Neutrophil (primary cell): Measurements from ENCODE around the genes DDI1, CASP4, MSANTD4, ALKBH8 and ACAT1.

DNA sequence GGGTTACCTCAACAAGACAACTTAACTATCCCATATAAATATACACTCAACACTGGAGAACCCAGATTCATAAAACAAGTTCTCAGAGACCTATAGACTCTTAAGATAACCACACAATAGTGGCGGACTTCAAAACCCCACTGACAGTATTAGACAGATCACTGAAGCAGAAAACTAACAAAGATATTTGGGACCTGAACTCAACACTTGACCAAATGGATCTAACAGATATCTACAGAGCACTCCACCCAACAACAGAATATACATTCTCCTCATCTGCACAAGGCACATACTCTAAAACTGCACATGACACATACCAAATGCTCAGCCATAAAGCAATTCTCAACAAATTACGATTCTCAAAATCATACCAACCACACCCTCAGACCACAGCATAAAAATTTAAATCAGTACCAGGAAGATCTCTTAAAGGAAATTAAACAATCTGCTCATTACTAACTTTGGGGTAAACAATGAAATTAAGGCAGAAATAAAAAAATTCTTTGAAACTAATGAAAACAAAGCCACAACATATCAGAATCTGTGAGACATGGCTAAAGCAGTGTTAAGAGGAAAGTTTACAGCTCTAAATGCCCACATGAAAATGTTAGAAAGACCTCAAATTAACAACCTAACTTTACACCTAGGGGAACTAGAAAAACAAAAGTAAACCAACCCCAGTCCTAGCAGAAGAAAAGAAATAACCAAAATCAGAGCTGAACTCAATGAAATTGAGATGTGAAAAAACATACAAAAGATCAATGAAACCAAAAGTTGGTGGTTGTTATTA is 37.3 kb downstream of the TMEM123 start:
- PRO-cap: no peak

- PRO-cap: no peak
These were observed 35.3 kb downstream of the MMP13 start for GRCh38 chr11:102920290-102920565.

DNA sequence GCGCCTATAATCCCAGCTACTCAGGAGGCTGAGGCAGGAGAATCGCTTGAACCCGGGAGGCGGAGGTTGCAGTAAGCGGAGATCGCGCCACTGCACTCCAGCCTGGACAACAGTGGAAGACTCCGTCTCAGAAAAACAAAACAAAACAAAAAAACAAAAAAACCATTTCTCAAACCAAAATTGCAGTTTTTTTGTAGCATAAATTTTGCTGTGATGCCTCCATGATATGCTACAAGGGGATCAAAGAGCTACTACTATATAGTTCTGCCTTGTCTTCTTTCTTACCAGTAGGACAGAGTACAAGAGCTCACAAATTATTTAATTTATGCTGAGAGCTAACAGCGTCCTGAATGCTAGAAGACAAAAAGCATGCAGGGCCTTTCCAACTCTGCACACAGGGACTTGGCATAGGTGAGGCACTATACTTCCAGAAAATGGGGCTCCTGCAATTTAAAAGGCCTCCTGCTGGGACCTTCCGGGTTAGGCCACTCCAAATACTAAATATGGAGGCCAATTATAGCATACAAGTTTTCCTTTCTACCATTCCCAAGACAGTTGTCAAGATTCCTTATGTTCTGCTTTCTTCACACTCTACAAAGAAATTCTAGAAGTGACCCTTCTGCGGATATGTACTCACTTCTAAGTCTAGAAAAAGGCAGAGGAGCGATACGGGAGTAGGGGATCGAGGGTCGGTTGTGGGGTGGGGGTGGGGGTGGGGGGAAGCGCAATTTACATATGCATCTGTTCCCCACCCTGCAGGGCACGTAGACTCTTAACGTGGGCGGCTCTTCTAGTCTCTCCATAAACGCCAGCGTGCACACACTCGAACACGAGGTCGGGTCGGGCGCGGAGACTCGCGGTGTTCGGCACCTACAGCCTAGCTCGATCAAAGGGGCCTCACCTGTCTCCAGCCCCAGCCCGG is 916 bp downstream of the DCUN1D5 start:
- PRO-cap: no peak

GRCh38 chr11:103803062-103803338 is 233.4 kb upstream of the DDI1 start:
- PRO-cap: no peak

GRCh38 chr11:104036456-104036928 is at the start of gene DDI1:
Gene DDI1, plus strand, starts transcription at chr11:104036640.
- PRO-cap: no peak

- PRO-cap: no peak
These were observed 262.7 kb downstream of the CASP4 start for GRCh38 chr11:104705479-104706265.

- PRO-cap: no peak
These were observed 109.0 kb downstream of the CASP4 start for GRCh38 chr11:104859379-104859771.

DNA sequence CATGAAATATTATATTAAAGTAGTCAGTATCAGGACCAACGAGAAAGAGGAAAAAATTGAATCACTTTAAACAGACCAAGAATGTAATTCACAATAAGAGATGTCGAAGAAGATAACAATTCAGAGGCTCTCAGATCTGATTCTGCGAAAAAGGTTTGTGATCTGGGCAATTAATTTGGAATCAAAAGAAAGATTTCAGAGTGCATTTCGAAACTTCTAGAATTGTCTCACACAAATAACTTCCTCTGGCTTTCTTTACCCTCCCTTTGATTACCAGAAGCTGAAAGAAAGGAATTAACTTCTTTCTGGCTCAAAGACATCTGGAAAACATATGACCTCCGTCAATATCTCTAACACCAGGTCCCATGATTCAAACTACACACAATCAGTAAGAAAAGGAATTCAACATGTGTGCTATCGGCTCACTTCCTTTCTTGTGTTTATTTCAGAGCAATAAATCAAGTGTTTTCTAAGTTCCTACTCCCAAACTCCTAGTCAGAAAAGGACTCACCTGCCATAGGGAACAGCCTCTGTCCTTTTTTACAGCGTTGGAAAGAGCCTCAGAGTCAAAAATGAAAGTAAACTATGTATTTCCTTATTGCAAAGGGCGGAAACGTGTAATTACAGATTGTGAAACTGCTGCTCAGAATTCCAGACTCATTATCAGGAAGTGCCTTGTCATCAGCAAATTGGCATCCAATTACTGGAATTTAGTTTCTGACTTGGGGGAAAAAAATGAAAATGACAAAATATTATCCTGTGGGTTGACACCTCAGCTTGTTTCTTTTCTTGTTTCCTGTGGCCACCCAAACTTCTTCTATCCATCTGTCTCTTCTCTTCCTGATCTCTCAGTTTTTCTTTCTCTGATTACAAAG is at the start of gene CASP4:
Gene CASP4, minus strand, starts transcription at position 567 of the 875 bp plus-strand sequence.
- PRO-cap: unidirectional peak, minus-strand start at position 534 of the sequence; unidirectional peak, minus-strand start at position 573 of the sequence

DNA sequence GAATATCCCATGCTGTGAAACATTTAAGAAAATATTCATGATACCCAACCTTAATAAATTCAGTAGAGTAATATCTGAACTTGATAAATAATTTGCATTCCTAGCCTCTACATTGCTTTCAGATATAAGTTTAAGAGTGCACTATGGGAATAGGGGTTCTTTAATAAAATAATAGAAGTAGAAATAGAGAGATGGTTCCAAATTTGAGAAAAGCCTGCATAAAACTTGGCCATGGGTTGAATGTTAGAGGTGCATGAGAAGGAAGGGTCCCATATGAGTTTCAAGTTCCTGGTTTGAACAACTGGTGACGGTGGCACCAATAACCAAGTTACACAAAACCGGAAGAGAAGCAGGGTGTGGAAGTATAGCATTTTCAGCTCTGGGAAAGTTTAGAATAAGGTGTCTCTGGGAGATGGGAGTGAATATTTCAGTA is 2.5 kb downstream of the CASP1 start:
- PRO-cap: no peak

DNA sequence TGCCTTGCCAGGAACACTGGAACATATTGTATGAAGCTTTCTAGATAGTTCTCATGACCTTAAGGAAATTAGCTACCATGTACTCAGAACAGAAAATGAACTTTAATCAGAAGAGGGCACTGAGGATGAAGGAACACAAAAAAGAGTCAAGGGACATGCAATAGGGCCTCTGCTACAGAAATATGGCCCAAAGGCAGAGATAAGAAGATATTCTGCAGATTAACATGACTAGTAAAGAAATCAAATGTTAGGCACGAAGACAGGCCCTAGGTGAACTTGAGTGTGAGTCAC is 1.1 kb downstream of the CARD16 start:
- PRO-cap: no peak

GRCh38 chr11:105044382-105044935 is 676 bp downstream of the CARD16 start:
- PRO-cap: no peak

DNA sequence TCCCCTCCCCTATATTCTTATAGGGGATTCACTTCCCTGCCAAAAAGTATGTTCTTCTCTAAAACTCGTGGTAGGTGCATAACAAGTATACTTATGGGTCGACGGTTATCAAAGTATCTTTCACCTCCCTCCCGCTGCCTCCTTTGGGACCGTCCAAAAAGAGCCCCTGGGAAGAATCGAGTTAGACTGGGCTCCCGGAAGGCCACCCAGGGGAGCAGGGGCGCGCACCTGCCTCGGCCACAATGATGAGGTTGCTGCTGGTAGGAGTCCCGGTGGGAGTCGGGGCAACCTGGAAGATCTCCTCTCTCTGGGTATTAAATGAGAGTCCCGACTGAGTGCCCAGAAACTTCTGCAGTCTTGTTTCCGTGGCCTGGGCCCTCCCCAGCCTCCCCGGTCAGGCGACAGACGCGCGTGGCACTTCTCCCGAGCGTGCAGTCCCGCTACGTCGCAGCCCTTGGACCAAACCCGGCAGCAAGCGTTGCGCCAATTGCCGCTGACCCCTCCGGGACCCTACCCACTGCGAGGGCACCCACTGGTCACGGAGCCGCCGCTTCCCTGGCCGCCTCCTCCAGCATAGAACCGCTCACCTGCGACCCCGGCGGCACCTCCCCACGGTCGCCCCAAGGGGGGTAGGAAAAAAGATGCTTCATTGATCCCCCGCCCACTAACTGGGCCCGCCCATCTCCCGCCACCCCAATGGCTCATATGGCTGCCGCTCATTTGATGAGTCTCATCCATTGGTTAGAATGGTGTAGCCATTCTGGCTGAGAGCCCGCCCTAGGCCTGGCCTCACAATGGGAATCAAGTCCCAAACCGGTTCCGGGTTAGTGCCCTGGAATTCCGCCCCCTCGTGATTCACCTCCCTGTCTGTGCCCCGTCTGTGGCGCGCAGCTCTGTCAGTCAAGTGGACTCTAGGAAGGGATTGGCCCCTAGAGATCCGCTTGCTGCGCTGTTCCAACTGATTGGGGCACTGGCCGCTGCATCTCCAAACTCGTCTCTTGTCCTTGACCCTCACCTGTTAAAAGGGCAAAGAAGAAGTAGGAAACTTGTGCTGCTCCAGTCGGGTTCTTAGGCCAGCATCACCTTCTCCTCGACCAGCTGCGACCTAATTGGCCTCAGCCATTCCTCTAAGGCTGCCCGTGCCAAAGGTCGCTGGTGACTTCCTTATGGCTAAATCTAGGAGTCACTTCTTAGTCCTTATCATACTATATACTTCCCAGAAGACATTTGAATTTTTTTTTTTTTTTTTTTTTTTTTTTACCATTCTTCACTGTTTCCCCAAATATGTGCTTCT is at the start of gene MSANTD4:
Gene MSANTD4, minus strand, starts transcription at position 633 of the 1,294 bp plus-strand sequence.
- PRO-cap: no peak

- PRO-cap: no peak
These were observed 99.3 kb downstream of the AASDHPPT start for GRCh38 chr11:106176793-106177141.

- PRO-cap: no peak
These were observed 912 bp upstream of the GUCY1A2 start for GRCh38 chr11:107018970-107019806.

GRCh38 chr11:107387964-107388311 is 69.7 kb downstream of the CWF19L2 start:
- PRO-cap: no peak

DNA sequence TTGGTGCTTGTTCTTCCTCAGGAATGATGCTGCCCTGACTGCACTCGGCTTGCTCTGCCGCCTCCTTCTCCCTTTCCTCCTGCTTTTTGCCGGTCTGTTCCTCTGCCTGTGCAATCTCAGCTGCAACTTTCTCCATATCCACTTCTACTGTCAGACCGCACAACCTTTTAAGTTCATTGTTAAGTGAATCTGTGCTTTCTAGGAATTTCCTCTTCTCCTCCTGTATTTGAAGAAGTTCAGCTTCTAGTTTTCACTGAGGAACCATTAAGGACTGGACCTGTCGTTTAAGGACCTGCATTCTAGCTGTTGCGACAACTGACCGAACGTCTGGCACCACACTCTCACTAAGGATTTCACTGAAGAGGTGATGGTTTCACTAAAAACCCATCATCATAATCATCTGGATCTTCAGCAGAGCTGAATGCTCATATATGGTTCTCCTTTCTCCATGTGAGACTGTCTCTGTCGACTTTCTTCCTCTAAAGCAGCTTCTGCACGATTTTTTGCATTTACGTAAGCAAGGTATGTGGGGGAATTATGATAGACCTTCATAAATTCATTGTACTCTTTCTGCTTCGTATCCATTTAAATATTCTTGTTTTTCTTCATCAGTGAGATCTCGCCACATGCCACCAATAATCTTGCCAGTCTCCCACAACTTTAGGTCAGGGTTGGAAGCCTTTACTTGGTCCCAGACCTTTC is 53.8 kb downstream of the CWF19L2 start:
- PRO-cap: no peak

DNA sequence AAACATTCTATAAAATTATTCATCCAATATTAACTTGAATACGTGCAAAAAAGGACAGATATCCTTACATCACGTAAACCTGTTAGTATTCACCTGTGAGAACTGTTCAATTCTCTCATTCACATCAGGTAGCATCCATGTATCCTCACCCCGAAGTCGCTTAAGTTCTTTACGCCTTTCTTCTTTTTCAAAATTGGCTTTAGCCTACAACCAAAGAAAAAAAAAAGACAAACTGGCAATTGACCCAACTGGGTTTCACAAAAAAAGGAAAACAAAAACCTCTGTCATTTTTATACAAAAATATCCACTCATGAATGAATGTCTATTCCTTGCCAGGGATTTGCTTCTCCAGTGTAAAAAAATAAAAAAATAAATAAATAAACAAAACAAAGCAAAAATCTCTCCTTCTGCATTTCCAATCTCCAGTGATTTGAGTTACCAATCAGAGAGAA is 2.0 kb downstream of the CWF19L2 start:
- PRO-cap: no peak

GRCh38 chr11:107564859-107566178 is at the start of gene ALKBH8:
Gene ALKBH8, minus strand, starts transcription at chr11:107565735.
- PRO-cap: no peak

- PRO-cap: no peak
These were observed 1.6 kb downstream of the RAB39A start for GRCh38 chr11:107929709-107930344.

- PRO-cap: bidirectional peak, plus-strand start at chr11:108121567, minus-strand start at chr11:108121406
These were observed at the start of gene ACAT1 for GRCh38 chr11:108121008-108122151. Gene ACAT1, plus strand, starts transcription at chr11:108121567.